ENCODE results near the genes CHD5, HES2 and ESPN.

DNA sequence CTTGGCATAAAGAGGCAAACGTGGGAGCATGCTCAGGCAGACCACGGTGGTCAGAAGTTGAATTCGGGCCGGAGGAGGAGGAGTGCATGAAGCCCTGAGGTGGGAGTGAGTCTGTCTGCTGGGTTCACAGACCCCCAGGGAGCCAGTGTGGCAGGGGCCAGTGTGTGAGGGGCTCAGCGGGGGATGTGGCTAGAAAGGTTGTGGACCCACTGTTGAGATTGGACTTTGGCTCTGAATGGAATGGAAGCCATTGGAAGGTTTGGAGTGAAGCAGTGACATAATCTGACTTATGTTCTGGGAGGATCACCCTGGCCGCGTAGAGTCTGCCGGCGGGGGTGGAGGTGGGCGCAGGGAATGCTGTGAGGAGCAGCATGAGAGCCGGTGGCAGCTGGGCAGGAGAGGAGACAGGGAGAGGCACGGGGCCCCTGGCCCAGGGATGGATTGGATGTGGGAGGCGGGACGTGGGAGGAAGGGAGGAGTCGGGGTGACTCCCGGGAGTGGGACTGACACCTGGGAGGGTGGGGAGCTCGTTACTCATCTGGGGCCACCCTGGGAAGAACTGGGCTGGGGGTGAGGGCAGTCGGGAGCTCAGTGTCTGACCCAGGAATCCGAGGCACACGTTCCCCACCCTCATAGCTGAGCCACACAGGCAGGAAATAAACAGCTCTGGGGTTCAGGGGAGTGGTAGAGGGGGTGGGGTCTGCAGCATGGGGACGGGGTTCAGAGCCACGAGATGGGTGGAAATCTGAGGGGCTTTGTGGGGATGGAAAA lies 10.4 kb upstream of the KCNAB2 start:
- RRBS = 98% methylated on average over 4 of the region's 22 CpGs

DNA sequence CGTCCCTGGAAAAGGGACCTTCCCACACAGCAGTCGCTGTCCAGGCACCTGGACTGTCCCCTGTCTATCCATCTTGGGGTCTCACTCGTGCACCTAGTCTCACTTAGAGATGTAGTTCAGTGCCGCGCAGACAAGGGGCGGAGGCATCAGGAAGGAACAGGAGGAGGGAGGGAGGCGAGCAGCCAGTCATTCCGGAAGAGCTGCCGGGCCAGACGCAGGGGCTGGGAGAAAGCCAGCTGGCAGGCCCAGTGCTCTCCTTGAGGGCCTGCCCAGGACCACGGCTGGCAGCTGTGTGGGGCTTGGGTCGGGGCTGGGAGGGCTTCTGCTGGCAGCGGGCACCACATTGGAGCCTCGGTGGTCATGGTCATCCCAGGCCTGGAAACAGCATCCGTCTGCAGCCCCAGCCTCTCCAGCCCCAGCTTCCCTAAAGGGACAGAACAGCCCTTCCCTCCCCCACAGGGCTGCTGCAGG lies 12.9 kb downstream of the KCNAB2 start:
- RRBS = no CpG with 5 or more reads among the region's 15 CpGs

GRCh38 chr1:6100722-6101630 lies 55.3 kb downstream of the KCNAB2 start:
- RRBS = no CpG with 5 or more reads among the region's 21 CpGs

- RRBS = no CpG with 5 or more reads among the region's 20 CpGs
These were observed 25.5 kb downstream of the CHD5 start for GRCh38 chr1:6154676-6155040.

GRCh38 chr1:6157591-6158372 lies 22.3 kb downstream of the CHD5 start:
- RRBS = no CpG with 5 or more reads among the region's 18 CpGs

GRCh38 chr1:6179460-6180784 lies at the start of gene CHD5:
Gene CHD5, minus strand, starts transcription at chr1:6180321.
- RRBS = 5% methylated on average over 87 of the region's 181 CpGs

- RRBS = no CpG with 5 or more reads among the region's 5 CpGs
These were observed 1.8 kb downstream of the RPL22 start for GRCh38 chr1:6197352-6198190.

DNA sequence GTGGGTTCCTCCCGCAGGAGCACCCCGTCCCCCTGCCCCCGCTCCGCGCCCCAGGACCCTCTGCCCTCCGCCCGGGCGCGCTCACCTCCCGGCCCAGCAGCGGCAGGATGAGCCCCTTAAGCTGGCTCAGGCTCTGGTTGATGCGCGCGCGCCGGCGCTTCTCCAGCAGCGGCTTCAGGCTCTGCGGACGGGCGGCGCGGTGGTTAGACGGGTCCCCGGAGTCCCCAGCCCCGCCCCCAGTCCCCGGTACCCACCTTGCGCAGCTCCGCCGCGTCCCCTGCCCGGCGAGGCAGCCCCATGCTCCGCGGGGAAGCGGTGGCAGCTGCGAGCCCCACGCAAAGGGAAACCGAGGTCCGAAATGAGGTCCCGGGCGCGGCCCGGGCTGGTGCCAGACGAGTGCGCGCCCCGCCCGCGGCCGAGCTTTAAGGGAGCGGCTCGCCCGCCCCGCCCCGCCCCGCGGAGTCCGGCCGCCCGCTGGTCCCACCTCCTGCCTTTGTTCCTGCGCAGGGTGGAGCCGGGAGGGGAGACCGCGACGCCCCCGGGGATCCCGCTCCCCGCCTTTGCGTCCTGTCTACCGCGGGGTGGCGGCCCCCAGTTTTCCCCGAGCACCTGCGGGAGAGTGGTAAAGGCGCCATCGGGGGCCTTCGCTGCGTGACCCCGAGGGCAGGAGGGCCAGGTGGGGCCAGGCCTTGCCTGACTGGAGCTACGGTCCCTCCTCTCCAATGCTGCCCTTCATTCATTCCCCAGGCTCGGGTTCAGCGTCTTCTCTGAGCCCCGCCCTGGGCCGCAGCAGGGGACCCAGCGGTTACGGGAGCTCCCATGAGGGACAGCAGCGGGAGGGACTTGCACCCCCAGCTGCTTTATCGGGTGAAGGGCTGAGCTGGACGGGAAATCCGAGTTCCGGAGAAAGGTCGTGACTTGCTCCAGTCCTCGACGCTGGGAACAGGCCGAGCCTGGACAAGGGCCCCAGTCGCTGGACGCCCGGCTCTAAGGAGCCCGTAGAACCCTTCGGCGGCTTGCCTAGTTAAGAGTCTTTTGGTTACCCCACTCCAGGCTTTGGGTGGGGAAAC lies at the start of gene HES2:
HES2 (minus strand) TSS at position 398 of the 1,070 bp plus-strand sequence.
- RRBS = 4% methylated on average over 57 of the region's 102 CpGs

DNA sequence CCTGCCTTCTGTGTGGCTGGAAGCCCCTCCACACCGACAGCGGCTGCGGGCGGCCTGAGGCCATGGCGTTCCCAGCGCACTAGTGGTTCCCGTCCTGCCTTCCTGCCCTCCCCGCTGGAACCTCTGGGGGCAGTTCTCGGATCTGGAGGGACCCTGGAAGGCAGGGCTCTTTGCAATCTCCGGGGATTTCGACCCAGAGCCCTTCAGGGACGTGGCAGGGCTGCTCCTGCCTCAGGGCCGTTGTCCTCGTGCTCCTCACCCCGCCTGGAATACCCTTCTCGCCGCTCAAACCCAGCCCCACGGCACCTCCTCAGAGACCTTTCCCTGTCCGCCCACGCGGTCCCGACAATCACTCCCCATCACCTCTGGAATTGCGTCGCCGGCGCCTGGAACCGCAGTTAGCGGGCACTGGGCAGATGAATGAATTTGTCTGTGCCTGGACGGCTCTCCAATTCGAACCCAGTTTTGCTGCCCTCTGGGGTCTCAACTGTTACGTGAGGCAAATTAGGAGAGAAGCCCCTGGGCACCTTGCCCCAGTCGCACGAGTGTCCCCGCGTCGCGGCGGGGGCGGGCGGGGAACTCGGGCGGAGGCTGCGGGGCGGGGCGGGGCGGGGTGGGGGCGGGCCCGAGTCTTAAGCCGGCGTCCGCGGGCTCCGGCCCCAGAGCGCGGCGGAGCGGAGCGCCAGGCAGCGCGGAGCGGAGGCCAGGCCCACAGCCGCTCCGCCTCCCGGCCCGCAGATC lies at the start of gene ESPN:
ESPN (plus strand) TSS at position 662 of the 741 bp plus-strand sequence.
- RRBS = under 1% methylated on average over 10 of the region's 65 CpGs

- RRBS = 93% methylated on average over 23 of the region's 45 CpGs
These were observed 5.6 kb upstream of the TNFRSF25 start for GRCh38 chr1:6471399-6472078.

DNA sequence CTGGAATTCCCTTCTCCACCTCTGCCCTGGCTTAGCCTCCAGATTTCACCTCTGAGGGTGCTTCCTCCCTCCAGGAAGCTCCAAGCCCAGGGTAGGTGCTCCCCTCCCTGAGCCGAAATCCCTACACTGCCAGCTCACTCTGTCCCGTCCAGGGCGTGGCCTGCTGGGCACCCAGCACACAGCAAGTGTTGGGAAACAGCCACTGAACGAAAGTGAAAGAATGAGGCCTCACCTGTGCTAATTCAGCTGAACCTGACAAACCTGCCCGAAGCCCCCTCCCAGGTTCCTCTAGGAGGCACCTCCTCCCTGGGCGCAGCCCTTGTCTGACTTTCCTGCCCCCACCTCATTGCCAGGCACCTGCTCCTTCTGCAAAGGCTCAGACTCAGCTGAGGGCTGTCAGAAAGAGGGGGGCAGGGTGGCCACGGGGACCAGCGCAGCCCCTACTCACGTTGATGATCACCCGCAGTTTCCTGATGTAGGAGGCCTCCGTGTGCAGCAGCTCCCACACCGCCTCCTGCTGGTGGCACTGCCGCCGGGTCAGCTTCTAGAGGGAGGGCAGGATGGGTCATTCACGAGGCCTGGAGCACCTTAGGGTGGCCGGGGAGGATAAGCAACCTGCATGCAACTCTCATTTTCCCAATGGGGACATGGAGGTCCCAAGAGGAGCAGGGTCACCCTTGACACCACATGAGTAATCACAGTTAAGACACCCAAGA lies 6.3 kb upstream of the TNFRSF25 start:
- RRBS = 63% methylated on average over 3 of the region's 16 CpGs

- RRBS = 3% methylated on average over 31 of the region's 71 CpGs
These were observed 5.8 kb downstream of the PLEKHG5 start for GRCh38 chr1:6485324-6486453.

GRCh38 chr1:6493072-6493597 lies 1.7 kb upstream of the PLEKHG5 start:
- RRBS = no CpG with 5 or more reads among the region's 7 CpGs

DNA sequence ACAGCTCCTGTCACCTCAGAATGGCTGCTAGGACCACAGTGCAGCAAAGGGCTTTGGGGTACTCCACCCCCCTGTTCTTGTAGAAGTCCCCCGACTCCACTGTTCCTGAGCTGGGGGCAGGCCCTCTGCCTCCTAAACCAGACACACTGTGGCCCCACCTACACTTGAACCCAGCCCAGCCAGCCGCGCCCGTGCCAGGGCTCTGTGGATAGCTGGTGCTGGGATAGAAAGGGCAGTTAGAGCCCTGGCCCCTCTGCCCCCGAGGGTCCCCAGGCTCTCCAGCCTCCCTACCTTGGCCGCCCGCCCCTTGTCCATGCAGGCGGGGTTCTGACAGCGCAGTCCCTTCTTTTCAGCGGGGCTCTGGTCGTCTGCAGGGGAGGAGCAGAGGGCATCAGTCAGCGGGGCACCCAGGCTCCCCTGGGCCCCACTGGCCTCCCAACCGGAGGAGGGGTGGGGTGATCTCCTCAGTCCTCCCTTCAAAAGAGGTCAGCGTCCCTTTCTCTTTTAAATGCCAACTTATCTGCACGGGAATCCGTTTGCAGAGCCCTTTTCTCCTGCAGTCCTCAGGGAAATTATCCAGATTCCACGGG lies 4.8 kb upstream of the PLEKHG5 start:
- RRBS = no CpG with 5 or more reads among the region's 17 CpGs

GRCh38 chr1:6602947-6603175 lies 192 bp upstream of the KLHL21 start:
- RRBS = 2% methylated on average over 28 of the region's 35 CpGs

GRCh38 chr1:6637962-6638946 lies 13.6 kb downstream of the THAP3 start:
- RRBS = no CpG with 5 or more reads among the region's 28 CpGs

DNA sequence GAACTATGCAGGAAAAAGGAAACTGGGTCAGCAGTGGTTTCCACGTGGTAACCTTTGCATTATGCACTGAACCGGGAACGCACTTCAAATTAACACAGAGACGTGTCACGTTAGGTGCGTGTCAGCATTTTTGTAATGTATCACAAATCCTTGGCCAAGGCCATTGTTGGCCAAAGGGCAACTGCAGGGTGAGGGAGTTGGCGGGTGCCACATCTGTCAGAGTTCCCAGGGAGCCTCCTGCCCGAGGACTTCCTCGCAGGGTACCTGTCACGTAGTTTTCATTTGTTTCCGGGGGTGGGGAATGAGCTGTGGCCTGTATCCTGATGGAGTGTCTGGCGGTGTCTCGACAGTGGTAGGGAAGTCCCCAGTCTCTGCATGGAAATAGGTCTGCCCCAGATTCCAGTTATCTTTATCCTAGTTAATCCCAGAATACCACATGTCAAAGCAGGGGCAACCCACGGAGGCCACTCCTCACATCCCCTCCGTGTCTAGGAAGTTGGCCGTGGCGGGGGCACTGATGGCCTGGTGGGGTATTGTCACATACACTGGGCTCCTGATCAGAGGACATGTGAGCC lies 313.1 kb downstream of the CAMTA1 start:
- RRBS = no CpG with 5 or more reads among the region's 17 CpGs

GRCh38 chr1:7299187-7299806 lies 471.8 kb upstream of the VAMP3 start:
- RRBS = no CpG with 5 or more reads among the region's 10 CpGs

- RRBS = no CpG with 5 or more reads among the region's 3 CpGs
These were observed 430.8 kb upstream of the VAMP3 start for GRCh38 chr1:7340335-7340731.

DNA sequence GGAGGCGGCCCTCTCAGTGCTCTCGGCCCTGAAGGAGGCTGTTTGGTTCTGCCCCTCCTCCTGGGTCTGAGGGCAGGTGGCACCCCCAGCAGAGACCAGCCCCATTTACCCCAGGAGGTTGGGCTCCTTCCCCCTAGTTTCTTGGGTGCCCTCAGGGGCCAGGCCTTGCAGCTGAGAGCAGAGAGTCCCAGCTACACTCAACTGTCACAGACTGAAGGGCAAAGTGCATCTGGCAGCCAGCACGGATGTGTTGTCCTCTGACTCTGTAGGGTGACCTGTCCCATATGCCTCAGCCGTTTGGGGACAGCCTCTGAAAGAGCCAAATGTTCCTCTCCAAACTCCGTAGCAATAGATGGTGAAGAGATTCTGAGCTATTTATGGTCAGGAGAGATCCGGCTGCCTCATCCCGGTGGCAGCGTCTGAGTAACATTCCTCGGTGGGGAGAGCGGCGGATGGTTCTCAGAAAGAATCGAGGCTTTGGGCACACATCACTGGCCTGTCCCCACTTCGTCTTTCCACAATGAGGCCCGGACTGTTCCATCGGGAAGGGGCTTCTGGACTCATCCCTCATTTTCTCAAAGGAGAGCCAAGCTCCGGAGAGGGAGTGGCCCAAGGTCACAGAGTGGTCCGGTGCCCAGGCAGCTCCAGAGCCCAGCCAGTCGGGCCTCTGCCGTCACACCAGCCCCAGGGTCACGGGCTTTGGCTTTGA lies 424.2 kb upstream of the VAMP3 start:
- RRBS = 69% methylated on average over 3 of the region's 20 CpGs